Tongue (tissue), 2 donors: Measurements from ENCODE around the genes DMBT1, SPADH and FAM24B.

DNA sequence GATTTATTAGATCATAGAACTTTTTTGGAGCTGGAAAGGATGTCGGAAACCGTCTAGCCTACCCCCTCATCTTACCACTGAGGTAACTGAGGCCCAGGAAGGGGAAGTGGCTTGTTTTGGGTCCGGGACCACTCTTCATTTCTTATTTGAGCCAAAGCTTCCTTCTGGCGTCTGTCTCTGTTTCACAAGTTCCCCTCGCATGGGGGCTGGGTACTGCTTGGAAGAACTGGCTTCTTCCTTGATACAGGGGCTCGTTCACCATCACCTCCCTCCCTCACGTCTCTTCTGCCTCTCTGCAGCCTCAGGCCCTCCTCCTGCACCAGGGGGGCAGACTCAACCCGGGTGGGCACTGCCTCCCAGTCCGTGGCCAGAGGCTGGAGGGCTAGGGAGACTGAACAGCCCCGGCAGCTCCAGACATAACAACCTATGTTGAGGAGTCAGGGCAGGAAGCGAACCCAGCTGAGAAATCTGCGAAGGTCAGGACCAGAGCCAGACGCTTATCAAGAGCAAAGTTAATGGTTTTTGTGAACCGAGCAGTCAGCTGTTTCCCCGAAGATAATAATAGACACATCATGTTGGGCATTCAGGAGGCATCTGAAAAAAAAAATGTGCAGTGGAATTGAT, 12.9 kb downstream of the HTRA1 start:
- RAMPAGE, long total RNA, result no peak

DNA sequence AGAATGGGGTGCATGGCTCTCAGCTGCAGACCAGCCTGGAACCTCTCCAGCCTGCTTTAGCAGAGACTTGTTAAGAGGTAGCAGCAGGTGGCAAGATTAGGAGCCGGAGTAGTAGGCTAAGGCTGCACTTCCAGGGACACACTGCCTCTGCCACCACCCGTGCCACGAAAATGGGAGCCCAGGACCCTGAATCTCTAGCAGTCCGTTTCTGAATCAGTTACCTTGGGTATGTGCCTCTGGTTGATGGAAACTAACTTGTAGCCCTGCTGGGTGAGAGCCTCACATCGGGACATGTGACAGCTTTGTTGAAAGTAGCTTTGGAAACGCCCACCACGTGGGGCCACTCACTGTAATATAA, 25.9 kb downstream of the HTRA1 start:
- RAMPAGE, long total RNA, result no peak

DNA sequence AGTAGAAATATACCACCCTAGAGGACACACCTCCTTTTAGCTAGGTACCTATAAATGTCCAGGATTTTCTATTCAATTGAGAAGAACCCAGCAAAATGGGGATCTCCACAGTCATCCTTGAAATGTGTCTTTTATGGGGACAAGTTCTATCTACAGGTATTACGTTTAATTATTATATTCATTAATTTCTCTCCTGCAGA, at the start of gene DMBT1:
TSS of gene DMBT1 (plus strand) at position 79 of the 200 bp plus-strand sequence.
- RAMPAGE, long total RNA, result no peak

GRCh38 chr10:122620863-122621502, 51.7 kb upstream of the SPADH start:
- RAMPAGE, long total RNA, result no peak

DNA sequence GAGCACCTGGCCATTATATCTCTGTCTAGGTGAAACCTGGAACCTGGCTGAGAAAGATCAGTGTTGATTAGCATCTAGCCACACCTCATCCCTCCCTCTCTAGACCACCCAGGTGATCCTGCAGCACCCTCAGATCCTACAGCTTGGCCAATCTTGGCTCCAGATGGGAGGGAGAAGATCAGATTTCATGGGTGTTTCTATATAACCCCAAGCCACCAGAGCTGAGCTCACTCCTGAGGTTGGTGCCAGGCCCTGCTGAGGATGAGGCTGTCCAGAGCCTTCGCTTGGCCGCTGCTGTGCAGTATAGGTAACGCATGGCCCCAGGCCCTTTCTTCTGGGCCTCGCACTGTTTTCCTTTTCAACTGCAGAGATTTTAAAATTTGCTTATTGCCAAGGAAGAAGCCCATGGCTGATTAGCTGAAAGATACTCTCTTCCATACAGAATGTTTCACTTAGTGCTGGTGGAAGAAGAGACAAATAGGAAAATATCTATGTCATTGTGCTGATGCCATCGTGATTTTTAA, at the start of gene SPADH:
TSS of gene SPADH (plus strand) at position 230 of the 524 bp plus-strand sequence.
- RAMPAGE, long total RNA, result no peak

- RAMPAGE, long total RNA, result start-site peak on the minus strand at chr10:122879549-122879623, 15 and 25 reads in 2 replicates
Observed at GRCh38 chr10:122879471-122880406, at the start of gene FAM24B. TSS of gene FAM24B (minus strand) at chr10:122879581.

DNA sequence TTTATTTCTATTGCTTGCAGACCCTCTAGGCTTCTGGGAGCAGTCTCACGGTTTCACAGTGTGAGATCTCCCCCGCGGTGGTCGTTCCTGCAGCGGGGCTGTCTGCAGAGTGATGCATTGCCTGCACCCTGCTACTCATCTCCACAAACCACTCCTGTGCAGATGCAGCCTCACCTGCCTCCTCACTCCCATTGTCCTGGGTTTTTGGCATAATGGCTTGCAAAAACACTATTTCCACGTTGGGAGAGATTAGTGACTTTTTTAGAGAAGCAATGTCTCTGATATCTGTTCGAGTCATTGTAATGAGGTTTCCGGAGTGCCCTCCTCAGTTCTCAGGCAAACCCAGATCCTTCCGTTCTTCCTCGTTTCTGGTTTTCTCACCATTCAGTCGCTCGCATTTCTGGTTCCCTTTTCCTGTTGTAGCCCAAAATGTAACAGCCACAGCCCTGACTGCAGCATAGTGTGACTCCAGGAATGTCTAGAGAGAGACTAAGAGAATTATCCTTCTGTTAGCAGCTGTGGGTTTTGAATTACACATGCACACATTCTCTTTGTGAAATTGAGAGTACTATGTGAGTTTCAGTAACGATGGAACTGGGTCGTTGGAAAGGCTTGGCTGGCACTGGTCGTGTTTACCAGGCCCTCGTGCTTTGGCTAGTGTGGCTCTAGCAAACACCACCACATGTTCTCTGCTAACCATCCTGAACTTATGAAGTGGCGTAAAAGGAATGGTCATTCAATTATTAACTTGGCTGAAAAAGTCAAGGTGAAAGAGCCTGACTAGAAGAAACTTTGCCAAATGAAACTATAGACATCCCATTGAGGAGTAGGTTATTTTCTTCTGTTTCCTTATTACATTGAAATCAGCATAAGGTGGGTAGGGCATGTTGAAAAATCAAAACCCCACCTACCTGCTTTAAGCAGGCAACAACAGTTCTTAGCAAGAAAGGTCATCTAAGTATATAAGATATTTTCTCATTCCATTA, 30.4 kb downstream of the ACADSB start:
- RAMPAGE, long total RNA, result no peak

DNA sequence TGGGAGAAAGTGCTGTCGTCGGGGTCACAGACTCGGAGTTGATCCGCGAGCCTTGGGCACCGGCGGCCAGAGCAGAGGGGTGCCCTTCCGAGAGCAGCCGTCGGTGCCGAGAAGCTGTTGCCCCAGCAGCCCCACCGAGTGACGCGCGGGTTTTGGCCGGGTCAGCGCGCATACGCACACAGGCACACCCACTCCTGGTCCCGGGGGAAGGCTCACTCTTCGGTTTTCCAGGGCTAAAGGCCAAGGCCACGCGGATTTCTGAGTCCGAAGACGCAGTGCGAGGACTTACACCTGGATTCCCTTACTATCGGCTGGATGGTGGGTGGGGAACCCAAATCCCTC, 1.1 kb upstream of the HMX3 start:
- RAMPAGE, long total RNA, result no peak

DNA sequence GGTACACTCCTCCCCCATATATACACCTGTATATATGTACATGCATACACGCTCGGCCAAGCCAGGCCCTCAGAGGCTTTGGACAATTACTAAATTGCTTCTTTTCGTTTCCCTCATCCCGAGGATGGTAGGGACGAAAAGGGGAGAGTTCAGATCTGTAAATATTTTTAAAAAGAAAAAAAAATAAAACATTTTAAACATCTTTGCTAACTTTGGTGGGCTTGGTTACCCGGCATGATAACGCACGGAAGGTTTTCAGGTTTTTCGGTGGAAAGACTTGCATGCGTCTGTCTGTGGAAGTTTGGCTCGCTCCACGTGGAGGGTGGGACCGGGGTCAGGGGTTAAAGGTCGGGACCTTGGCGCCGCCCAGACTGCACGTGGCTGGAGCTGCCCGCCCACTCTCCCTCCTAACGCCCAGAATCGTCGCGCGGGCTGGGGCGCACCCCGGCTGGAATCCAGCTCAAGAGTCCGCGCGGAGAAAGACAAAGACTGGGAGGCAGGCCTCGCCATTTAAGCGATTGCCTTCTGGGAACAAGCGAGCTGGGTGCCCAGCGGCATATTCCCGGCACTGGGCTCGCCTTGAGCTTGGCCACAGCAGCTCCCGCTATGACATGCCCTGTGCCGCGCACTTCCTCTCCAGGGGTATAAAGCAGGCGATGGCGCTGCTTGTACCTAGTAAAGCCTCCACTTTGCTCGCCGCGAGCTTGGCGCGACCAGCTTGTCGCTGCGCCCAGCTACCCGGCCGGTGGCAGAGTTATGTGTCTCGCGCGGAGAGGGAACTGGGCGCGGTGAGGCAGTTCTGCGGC, 2.7 kb downstream of the HMX2 start:
- RAMPAGE, long total RNA, result no peak

DNA sequence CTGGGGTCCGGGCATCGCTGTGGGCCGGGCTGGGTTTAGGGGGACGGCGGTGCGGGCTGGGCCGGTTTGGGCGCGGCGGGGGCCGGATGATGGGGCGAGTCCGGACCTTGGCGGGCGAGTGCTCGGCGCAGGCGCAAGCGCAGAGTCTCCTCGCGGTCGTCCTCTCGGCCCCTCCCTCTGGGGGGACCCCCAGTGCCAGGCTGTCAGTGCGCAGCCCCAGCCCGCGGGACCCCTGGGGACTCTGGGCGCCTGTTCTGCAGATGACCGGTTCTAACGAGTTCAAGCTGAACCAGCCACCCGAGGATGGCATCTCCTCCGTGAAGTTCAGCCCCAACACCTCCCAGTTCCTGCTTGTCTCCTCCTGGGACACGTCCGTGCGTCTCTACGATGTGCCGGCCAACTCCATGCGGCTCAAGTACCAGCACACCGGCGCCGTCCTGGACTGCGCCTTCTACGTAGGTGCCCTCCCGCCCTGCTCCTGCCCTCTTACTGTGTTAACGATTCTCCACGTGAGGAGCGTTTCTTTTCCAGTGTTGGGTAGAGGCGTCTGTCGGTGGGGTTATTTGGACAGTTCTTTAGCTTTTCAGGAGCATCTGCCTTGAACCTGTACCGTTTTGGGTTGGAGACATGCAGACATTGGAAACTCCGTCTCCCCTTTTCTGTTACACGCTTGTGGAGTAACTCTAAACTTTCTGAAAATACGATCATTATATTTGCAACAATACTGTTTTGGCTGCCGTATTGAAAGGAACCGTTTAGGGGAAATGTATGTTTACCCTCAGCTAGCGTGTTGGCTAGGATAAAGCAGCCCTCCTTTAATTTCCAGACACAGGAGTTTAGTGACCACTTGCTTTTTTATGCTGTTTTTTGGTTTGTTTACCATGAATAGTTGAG, 703 bp downstream of the BUB3 start:
- RAMPAGE, long total RNA, result no peak

- RAMPAGE, long total RNA, result no peak
Observed at GRCh38 chr10:123241156-123242376, 87.4 kb downstream of the BUB3 start.

DNA sequence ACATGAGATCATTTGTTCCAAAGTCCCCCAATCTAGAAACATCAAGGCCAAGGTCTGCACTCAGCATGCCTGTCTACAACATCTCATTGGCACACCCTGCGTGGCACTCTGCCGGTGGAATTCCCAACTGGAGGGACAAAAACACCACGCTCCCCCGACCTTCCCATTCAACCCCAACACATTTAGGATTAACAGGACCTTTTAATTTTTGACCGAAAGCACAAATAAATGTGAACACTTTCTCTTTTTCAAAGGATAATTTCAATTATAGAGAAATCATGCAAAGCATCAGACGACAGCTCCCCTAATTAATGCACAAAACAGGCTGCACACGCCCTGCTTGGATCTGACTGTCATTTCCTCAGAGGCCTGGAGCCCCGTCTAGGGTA, 31.3 kb downstream of the CPXM2 start:
- RAMPAGE, long total RNA, result no peak

- RAMPAGE, long total RNA, result no peak
Observed at GRCh38 chr10:124040287-124040854, 53.0 kb downstream of the CHST15 start.

DNA sequence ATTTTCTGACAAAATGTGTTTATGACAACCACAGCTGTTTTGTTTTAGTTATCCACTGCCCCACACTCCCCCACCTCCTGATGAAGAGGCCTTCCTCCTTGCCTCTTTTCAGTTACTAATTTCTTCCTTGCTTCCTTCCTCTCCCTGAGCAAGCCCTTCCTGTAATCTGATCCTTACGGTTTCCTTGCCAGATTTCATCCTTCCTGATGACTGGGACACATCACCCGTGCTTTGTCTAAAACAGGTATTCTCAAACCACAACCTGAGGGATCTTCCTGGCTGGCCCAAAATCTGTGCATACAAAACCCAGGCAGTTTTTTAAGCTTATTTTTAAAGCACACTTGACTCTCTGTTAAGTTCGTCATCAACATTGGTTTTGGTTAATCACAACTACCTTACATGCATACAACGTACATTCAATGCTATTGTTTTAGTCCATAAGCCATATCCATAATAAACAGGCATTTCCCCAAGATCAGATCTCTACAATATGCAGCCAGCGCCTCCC, 39.3 kb downstream of the CHST15 start:
- RAMPAGE, long total RNA, result no peak

DNA sequence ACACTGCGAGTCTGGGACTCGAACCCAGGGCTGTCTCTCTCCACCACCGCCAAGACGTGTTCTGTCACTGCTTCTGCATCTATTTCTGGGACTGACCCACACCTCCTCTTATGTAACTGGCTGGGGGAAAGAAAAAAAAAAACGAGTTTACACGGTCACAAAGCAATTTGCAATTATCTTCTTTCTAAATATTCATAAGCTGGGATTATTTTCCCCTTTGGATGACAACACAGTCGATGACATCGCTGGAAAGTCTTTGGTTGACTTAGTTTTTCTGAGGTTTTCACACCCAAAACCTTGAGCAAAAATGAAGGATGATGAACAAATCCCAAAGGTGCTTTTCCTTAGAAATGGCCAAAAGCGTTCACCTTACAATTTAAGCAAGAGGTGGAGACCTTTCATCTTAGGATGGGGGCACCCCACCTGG, 27.1 kb downstream of the CHST15 start:
- RAMPAGE, long total RNA, result no peak

DNA sequence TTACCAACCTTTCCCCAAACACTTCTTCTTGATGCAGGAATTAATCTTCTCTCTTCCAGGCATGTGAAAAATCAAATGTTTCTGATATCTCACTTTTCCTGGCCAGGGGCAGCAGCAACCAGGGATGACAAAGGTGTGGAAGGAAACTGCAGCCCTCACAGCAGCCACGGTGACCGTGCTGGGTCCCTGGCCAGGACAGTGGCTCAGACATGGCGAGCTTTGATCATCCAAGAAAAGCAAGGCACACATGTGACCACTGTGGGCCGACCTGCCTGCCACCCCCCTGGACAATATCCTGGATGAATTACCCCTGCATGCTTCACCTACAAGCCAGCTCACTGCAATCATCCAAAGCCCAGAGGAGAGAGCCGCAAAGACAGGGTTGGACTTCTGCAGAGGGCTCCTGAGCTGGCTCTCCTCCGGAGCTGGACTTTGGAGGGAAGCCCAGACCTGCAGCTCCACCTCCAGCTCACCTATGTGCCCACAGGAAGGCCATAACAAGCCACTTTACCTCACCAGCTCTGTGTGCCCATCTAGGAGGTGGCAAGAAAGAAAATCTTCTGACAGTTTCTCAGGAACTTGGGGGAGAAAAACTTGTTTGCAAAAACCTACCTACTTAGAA, 2.7 kb downstream of the CHST15 start:
- RAMPAGE, long total RNA, result no peak

GRCh38 chr10:124181993-124182503, 88.7 kb upstream of the CHST15 start:
- RAMPAGE, long total RNA, result no peak

DNA sequence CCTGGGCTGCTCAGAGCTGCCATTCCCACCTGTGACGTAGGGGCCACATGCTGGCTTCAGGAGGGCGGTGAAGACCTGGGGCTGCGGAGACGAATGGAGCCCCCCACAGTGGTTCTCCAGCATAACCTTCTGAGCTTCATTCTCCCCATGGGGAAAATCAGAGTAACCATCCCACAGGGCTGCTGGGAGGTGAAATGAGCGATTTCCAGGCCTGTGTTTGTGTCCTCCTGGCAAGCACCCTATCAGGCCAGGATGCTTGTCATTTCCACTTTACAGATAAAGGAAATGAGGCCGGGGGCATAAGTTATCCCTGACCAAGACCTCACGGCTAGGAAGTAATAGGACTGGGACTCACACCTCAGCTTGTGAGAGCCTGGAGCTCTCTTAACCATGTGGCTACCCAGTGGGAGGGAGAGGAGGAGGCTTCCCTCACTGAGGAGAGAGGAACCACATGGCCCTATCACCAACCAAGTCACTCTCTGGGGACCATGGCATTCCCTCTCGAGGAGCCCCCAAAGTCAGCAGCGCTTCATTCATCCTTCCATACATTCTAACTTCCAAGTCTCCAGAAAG, 127.8 kb upstream of the CHST15 start:
- RAMPAGE, long total RNA, result no peak

DNA sequence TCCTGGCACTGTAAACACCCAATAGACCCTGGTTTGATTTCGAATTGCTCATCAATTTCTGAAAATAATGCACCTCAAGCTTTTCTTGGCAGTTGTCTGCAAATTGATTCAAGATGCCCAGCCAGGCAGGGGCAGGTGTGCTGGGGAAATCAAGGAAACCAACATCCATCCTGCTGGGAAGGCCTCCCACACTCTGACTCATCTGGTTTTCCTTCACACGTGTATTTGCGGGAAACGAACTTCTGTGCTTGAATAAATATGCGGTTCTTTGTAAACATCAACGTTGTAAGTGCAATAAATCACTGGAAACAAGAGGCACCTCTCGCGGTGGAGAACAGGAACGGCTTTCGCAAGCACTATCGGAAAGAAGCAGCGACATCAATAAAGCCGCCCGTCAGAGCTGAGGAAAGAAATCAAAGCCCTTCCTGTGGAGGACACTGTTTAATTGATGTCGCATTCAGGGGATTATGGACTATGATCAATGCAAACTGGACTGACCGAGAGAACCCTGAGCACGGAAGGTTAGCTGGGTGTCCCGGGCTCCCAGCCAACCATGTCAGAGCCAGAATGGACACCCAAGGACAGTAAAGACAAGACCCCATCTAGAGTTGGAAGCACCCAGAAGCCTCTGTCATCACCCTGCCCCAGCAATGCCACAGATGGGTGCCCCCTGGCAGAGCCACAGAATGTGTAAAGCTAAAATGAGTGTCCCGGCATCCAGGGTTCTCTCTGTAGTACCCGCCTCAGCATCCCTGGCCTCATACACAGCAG, 37.7 kb downstream of the OAT start:
- RAMPAGE, long total RNA, result no peak

- RAMPAGE, long total RNA, result no peak
Observed at GRCh38 chr10:124470536-124471435, 9.2 kb downstream of the LHPP start.